Hair follicle dermal papilla cell (primary cell): ENCODE results near the gene SLC7A4.

DNA sequence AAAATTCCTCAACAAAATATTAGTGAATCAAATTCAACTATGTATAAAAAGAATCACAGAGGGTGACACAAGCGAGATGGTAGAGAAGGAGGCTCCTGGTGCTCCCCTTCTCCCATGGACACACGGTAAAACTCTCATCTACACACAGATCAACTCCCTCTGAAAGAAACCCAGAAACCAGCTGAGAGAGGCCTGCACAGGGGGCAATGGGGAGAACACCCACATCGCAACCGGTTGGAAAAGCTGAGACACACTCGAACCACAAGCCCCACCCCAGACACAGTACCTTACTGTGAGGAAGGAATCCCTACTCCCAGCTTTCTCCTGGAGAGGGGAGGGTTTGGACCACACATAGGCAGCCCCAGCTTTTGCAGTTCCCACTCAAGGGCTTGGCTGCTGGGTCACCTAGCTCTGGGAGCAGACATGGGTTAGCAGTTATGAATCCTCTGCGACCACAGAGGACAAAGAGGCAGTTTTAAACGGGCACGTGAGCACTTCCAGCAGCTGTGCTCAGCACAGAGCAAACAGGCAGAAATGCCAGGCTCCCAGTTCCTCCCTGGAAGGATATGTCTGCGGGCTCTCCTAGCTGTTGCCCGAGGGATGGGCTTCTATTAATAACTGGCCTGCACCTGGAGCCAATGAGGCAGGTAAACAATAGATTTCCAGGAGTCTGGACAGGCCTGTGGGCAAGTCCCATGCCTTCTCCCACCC is 21.5 kb upstream of the ZNF74 start:
- CAGE, long polyA plus RNA: no peak

- CAGE, long polyA plus RNA: no peak
These were observed 25.9 kb upstream of the SCARF2 start for GRCh38 chr22:20463390-20464094.

DNA sequence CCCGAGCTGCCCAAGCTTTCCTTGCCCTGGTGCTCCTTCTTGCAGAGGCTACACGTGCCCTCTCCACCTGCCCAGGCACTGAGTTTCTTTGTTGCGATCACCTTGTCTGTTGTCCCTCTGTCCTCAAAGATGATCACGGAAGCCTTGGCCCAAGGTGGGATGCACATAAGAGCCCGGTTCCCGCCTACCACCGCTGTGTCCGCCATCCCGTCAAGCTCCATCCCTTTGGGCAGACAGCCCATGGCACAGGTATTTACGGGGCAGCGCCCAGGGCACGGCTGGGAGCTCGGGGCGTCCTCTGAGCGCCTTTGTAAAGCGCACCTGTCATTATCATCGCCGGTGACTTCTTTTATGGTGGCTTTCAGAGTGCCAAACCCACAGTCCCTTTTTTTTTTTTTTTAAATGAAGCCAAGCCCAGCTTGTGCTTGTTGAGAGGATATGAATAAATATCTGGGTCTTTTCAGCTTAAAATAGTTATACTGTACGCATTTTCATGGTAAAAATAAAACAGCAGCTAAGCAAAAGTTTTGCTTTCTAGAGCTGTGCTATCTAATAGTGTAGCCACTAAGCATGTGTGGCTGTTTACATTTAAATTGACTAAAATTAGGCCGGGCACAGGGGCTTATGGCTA is 67.7 kb downstream of the MED15 start:
- CAGE, long polyA plus RNA: no peak

DNA sequence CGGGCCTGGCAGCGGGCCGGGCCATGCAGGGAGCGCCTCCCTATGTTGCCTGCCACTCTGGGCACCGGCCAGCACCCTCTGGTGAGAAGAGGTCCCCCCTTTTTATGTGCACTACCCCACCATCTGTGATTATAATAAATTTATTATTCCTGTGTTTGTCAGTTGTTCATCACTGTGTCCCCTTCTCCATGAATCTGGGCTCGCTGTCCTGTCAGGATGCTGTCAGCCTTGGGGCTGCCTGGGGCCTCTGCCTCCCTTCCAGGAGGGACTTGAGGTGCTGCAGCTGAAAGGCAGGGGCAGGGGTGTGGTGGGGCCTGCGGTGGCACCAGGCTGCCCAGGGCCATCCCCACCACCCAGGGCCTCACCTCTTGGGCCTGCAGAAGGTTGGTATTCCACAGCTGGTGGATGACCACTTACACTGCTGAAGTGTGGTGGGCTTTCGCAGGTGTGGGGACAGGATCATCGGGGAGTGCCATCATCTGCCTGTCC is 80.1 kb downstream of the MED15 start:
- CAGE, long polyA plus RNA: no peak

DNA sequence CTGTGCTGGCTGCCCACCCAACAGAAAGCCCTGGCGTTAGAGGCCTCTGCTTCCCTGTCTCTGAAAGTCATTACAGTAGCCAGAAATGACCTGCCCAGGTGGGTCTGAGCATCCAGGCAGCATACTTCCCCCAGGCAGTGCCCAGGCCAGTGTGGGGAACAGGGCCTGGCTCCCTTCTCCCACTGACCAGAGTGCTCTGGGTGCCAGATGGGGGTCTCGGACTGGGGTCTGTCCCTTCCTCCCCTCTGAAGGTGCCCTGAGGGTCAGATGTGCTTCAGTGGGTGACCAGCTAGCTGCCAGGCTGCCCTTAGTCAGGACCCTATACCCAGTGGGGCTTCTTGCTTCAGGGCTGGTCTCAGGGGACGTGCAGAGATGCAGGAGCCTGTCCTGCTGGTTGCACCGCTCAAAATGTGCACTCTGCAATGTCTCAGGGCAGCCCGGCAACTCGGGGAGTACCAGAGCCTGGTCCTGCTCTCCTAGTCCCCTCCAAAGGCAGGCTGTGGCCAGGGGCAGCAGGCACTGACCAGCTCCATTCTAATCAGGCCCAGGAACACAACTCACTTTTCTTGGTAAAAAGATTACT is 80.6 kb downstream of the MED15 start:
- CAGE, long polyA plus RNA: no peak

DNA sequence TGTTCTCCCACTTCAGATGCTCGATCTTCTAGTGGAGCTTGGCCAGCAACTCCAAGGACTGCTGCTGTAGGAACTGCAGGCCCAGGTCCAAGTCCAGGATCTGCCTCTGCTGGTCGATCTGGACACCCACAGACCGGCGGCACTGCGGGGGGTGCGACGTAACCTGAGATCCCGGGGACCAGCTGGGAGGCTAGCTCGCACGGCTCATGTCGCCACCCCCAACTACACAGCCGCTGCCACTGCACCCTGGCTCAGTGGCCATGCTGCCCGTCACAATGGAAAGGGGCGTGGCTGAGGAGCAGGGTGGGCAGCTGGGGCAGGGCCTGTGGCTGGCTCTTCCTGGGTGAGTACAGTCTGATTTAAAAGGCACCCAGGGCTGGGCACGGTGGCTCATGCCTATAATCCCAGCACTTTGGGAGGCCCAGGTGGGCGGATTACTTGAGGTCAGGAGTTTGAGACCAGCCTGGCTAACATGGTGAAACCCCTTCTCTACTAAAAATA is 84.6 kb downstream of the MED15 start:
- CAGE, long polyA plus RNA: no peak

DNA sequence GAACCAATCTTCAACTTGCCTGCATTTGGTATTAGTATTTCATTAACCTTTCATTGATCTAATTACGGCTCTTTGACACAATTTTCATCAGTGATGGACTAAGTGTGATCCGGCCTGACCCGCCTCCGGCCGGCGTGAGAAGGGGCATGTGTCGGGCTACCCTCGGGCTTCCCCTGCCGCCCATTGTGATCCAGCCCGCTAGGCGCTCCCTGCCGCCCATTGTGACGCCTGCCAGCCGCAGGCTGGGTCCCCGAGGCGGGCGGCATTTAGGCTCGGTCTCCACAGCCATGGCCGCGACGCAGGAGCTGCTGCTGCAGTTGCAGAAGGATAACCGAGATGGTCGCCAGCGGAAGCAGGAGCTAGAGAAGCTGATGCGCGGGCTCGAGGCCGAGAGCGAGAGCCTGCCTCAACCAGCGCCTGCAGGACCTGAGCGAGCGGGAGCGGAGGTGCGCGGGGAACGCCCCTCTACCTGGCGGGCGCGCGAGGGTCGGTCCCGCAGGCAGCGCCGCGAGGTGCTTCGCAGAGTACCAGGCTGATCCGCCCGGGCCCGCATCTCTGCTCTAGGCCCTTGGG is 72.0 kb upstream of the SERPIND1 start:
- CAGE, long polyA plus RNA: no peak

GRCh38 chr22:20704137-20704339 is 69.9 kb upstream of the SERPIND1 start:
- CAGE, long polyA plus RNA: no peak

DNA sequence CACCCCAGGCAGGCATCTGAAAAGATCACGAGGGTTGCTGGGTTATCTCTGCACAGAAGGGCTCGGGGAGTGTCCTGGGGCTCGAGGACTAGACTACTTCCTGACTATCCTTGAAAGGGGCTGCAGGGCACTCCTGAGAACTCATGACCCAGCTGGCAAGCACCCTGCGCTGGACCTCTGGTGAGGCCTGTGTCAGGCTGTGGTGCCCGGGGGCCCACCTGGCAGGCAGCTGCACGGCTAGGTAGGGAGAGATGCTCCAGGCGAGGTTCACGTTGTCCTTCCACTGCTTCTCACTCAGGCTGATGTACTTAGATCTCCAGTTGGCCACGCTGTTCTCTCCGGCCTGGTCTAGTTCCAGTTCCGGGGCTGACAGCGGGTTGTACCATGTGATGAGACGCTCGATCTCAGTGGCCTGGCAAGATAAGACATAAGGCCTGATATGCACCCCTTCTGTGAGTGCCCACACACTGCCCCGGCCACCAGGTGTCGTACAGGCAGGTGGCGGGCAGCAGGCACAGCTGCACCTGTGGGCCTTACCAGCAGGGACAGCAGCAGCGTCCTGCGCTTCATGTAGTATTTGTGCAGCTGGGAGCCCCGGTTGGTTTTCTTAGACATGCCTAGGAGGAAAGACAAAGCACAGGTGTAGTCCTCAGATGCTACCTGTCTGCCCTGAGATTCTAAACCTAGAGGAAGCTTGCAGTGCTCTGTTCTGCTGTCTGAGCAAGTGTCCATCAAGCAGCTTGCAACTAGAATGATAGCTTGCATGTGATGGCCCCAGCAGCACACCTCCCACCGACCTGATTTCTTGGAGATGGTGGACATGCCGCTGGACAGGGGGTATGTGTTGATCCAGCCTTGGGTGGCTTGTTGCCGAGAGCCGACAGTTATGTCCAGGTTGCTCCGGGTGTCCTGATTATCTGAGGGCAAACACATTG is 44.6 kb upstream of the SERPIND1 start:
- CAGE, long polyA plus RNA: no peak

DNA sequence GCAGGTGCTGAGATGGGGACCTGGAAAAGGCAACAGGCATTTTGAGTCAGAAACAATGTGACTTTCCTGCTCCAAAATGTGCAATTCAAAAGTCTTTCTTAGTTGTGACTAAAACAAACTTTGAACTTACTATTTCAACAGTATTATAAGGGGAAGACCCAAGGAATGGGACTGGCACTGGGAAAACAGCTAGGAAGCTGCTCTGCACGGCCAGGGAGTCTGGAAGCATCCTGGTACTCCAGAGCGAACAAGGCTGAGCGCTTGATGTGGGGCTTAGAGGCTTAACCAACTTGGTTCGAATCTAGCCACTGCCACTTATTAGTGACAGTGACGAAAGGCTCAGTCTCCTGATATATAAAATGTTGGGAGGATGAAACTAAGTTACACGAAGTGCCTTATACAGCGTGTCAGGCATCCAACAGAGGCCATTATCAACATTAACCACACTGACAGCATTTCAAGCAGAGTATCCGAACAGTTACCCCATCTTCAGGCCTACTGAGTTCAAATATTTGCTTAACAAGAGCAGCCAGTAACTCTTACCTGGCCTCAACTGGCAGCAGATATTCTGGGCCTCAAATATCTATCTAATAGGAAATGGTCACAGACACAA is 2.6 kb downstream of the SERPIND1 start:
- CAGE, long polyA plus RNA: no peak

DNA sequence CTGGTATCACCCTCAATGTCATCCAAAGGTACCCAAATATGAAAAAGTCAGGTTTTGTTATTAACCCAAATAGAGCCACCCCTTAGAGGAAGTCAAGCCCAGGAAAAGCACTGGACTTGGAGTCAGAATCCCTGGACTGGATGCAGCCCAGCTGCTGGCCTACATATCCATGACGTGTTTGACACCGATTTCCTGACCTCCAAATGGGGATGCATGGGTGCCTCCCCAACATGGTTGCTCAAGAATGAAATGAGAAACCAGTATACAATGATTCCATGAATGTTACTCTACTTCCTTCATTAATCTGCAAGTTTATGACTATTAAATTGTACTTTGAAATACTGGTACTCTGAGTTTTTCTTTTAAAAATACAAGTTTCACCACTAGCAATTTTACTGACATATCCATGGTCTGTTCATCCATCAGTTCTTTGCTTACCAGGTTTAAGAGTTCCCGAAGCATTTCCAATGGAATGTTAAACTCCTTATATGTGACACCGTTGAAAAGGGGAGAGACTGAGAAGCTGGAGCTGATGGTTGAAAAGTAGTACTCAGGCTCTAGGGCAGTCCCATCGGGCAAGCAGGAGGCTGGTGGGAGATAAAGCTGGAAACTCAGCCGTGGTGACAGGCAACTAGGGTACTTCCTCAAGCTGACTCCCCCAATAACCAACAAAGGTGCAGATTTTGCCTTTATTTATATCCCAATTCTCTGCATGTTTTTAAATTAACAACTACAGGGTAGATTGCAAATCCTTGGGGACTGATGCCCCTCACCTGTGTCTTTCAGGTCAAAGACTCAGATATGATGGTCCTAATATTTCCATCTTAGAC is 39.2 kb downstream of the SERPIND1 start:
- CAGE, long polyA plus RNA: no peak

DNA sequence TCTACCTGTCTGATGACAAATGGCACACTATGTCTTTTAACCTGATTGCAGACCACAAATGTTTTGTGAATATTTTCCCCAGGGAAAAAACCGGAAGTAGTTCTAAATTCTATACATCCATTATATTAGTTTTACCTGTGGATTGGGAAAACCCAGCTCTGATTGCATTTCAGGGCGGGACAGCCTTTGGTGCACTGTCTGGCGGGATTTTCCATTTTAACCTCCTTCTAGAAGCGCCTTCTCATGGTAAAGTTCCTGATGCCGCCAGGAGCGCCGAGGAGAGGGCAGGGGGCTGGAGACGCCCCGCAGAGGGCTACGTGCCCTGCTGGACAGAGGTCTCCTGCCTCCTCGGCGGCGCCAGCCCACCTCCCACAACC is 1.3 kb upstream of the P2RX6 start:
- CAGE, long polyA plus RNA: no peak

- CAGE, long polyA plus RNA: no peak
These were observed at the start of gene SLC7A4 for GRCh38 chr22:21032429-21032960. Gene SLC7A4, minus strand, starts transcription at chr22:21032561.

DNA sequence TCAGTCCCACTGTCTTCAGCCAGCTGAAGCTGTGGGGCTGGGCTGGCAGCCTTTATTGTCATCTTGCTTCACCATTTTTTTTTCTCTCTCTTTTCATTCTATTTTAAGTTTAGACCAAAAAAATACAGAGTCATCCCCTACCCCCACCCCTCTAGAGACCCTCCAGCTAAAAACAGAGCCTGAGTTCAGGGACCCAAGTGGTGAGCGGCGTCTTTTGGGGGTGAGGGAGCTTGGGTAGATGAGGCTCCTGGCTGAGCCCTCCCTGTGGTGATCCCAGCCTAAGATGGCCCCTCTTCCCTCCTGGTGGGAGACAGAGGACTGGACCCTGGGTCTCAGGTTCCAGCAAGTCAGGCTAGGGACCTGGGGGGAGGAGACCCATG is 18.7 kb upstream of the TMEM191C start:
- CAGE, long polyA plus RNA: no peak

- CAGE, long polyA plus RNA: no peak
These were observed 24.1 kb downstream of the UBE2L3 start for GRCh38 chr22:21591423-21592192.

GRCh38 chr22:21641211-21641912 is 740 bp upstream of the SDF2L1 start:
- CAGE, long polyA plus RNA: no peak

- CAGE, long polyA plus RNA: no peak
These were observed 891 bp downstream of the SDF2L1 start for GRCh38 chr22:21642630-21643756.

- CAGE, long polyA plus RNA: no peak
These were observed 25.9 kb downstream of the MAPK1 start for GRCh38 chr22:21841534-21842025.

DNA sequence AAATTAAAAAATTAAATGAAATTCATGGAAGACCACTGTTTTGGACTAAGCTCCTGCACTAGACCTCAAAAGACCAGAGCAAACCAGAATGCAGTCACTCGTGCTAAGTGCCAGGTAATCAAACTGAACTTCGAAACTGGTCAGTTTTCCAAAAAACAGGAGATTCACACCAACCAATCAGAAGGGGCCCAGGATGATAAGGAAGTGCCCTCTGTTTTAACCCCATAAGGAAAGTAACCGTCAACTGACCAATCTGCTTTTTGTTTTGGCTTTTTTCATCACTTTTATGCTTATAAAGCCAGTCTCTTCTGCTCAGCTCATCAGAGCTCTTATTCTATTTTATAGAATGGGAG is 10.0 kb upstream of the TOP3B start:
- CAGE, long polyA plus RNA: no peak

- CAGE, long polyA plus RNA: no peak
These were observed 40.7 kb downstream of the VPREB1 start for GRCh38 chr22:22284919-22286101.